H7 (cell line): ENCODE results near the genes KAT8, PRSS8, ZNF267 and NETO2.

- RAMPAGE, long total RNA, result no peak
Measured at GRCh38 chr16:31061009-31061665, 12.9 kb downstream of the ZNF668 start.

DNA sequence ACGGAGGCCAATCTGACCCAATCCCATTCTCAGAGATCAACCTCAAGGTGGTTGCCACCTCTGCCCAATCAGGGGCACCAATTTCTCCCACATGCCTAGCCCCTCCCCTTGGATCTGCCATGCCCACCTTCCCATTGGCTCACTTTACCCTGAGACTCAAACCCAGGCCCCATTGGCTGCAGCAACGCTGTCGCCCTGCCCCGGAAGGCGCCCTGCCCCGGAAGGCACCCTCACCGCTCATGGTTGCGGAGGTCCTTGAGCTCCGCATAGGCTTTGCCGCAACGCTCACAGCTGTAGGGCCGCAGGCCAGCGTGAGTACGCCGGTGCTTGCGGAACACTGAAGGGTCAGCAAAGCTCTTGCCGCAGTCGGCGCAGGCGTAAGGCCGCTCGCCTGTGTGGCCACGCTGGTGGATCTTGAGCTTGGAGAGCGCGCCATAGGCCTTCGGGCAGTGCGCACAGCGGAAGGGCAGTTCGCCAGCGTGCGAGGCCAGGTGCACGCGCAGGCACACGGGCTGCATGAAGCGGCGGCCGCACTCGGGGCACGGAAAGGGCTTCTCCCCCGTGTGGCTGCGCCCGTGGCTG lies 10.4 kb downstream of the ZNF668 start:
- RAMPAGE, long total RNA, result no peak

DNA sequence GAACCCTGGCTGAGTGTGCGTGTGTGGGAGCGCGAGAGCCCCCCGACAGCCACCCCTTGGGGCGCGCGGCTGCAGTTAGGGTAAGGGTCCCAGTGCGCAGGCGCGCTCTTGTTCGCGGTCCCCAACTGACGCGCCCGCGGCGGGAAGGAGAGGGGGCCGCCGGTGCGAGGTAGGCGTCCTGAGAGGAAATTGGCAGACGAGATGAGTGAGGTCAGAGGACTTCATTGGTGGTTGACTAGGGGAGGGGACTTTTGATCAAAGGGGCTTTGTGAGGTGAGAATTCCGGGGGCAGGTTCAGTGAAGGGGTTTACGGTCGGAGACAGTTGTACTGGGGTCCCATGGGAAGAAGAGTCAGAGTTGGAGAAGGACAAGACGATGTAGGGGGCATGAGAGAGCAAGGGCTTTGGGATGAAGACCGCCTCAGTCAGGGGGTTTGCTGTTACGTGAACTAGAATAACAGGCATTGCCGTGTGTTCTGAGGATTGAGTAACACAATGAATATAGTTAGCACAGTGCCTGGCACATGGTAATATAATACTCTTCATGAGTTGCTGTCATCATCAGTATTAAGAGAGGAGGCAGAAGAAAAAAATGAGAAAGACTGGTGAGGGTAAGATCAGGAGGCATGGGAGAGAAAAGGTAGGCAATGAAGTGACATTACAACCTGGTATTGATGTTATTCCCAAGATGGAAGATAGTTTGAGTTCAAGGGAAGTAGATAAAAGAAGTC lies 495 bp downstream of the ZNF646 start:
- RAMPAGE, long total RNA, result no peak

DNA sequence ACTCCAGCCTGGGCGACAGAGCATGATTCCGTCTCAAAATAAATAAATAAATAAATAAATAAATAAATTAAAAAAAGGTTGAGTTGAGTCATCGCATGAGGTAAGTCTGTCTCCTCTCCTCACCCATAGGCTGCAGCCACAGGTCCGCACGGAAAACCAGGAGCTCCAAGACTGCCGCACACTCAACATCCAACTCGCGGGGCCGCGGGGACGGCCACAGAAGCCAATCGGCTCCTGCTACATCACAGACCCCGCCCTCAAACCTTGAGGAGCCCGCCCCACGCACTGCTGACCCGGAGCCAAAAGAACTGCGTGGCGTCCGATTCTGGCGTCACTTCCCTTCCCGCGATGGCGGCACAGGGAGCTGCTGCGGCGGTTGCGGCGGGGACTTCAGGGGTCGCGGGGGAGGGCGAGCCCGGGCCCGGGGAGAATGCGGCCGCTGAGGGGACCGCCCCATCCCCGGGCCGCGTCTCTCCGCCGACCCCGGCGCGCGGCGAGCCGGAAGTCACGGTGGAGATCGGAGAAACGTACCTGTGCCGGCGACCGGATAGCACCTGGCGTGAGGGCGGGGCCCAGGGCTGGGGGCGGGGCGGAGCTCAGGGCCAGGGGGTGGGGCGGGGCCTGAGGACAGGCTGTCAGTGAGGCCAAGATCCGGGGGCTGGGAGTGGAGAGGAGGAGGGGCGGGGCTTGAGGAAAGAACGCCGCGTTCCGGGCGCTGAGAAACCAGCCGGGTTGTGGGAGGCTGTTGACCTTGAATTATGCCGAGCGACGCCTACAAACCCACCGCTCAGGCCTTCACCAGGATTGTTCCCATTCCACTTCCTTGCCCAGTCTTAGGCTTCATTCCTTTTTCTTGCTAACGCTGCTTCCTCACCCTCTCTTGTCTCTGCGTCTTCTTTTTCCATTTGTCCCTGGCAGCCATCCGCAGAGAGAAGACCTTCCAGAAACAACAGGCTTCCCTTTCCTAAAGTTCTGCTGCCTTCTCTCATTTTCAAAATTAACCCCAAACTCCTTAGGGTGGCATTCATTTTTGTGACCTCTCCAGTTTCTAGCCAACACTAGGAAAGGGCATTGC lies at the start of gene KAT8:
Gene KAT8, plus strand, starts transcription at position 331 of the 1,075 bp plus-strand sequence.
- RAMPAGE, long total RNA, result no peak

DNA sequence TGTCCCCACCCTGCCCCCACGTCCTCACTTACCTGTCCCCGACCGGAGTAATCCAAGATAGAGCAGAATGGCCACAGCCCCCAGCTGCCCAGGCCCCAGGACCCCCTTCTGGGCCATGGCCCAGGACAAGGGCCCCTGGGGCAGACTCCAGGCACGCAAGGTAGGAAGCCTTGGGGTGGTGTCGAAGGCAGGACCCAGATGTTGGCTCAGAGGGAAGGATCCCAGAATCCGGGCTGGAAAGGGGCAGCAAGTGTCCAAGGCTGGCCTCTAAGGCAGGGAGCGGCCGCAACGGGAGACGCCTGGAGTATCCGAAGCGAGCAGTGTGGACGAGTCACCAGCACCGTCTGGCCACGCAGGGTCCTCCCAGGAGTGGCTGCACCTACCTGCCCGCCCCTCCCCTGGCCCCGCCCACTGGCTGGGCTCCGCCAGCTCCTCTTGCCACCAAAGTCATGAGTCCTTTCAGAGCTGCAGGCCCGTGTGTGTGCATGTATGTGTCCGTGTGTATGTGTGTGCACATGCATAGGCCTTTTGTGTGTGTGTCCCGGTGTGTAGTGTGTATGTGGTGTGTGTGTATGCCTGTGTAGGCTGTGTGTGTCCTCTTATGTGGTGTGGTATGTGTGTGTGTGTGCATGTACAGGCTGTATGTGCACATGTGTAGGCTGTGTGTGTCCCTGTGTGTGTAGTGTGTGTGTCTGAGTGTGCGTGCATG lies at the start of gene PRSS8:
Gene PRSS8, minus strand, starts transcription at position 346 of the 709 bp plus-strand sequence.
- RAMPAGE, long total RNA, result start-site peak on the minus strand centred at position 360 of the sequence, 49 bp wide, 166 reads

- RAMPAGE, long total RNA, result no peak
Measured at GRCh38 chr16:31181982-31182502, 2.1 kb downstream of the FUS start.

- RAMPAGE, long total RNA, result no peak
Measured at GRCh38 chr16:31194405-31195571, 7.8 kb downstream of the PYCARD start.

- RAMPAGE, long total RNA, result no peak
Measured at GRCh38 chr16:31299781-31300071, 40.0 kb downstream of the ITGAM start.

DNA sequence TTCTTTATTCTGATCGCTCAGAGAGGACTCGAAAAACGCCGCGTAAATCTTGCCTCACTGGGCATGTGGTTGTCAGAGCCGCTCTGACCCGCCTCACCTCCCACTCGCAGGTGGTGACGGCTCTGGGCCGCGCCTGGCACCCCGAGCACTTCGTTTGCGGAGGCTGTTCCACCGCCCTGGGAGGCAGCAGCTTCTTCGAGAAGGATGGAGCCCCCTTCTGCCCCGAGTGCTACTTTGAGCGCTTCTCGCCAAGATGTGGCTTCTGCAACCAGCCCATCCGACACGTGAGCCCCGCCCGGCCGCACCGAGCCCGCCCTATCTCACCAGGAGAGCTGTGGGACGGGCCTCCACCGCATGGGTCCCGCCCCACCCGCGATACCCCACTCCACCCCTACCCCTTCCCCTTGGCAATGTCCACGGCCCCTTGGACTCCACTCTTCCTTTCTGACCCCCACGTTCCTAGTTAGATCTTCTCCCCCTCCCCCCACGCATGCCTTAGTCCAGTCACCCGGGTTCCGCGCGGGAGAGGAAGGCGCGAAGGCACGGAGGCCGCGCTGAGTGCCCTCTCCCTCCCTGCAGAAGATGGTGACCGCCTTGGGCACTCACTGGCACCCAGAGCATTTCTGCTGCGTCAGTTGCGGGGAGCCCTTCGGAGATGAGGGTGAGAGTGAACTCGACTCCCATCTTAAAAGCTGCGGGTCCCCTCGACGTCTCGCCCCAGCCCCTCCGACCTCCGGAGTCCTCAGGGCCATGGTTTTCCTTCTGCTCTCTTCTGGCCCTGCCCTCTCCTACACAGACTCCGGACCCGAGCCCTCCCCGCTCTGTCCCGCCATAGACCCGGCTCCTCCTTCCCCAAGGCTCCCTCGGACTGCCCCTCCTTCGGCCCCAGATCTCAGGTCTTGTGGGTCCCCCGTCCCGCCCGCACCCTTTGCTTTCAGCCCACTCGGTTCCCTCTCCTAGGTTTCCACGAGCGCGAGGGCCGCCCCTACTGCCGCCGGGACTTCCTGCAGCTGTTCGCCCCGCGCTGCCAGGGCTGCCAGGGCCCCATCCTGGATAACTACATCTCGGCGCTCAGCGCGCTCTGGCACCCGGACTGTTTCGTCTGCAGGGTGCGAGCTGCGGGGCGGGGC lies 4.3 kb downstream of the TGFB1I1 start:
- RAMPAGE, long total RNA, result no peak

GRCh38 chr16:31489177-31489788 lies 6.4 kb downstream of the SLC5A2 start:
- RAMPAGE, long total RNA, result no peak

GRCh38 chr16:31714576-31715429 lies 1.8 kb downstream of the KRBOX5 start:
- RAMPAGE, long total RNA, result no peak

DNA sequence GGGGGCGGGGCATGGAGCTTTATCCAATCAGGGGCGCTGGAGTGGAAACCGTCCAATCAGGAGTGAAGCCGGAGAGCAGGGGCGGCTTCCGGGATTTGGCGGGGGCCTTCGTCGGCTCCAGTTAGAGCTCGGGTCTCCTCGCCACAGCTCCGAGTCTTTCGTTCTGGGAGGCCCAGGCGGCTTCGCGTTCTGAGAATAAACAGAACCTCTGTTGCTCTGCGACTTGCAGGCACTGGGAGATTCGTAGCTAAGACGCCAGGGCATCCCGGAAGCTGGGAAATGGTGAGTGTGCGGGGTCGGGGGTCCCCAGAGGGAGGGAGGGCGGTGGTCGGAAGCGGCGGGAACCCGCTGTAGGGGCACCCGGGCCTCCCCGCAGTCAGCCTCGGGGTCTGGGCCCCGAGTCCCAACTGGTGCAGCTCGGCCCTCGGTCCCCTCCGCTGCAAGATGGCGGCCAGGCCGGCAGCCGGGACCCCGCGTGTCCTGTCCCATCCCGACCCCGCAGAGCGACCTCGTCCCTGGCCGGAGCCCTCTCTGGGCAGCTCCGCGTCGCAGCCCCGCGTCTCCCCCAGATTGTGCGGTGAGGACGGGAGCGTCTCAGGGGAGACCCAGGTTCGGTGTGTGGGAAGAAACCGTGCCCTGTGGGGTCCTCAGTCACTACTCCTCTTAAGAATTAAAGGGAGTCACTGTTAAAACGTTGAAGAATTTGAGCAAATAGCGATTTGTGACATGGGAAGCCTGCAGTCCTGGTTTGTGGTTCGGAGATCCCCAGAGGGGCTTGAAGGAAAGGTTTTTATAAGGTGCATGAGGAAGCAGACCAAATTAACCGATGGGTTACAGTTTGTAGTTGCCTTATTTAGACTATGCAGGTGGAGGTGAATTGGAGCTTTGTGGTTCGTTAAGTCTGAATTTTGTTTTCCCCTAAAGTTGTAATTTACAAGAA lies at the start of gene ZNF267:
Gene ZNF267, plus strand, starts transcription at position 120 of the 940 bp plus-strand sequence.
- RAMPAGE, long total RNA, result start-site peak on the plus strand centred at position 120 of the sequence, 24 bp wide, 35 reads

DNA sequence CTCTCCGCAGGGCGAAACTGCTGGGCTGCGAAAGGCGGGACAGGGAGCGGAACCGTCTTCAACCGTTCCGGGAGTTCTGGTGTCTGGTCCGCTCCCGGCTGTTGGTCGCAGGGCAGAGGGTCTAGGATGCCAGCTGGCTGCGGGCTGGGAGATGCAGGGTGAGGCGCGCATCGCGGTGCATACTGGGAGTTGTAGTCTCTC lies 138 bp downstream of the TP53TG3 start:
- RAMPAGE, long total RNA, result no peak

GRCh38 chr16:33706909-33707570 lies 247.6 kb downstream of the TP53TG3F start:
- RAMPAGE, long total RNA, result no peak

DNA sequence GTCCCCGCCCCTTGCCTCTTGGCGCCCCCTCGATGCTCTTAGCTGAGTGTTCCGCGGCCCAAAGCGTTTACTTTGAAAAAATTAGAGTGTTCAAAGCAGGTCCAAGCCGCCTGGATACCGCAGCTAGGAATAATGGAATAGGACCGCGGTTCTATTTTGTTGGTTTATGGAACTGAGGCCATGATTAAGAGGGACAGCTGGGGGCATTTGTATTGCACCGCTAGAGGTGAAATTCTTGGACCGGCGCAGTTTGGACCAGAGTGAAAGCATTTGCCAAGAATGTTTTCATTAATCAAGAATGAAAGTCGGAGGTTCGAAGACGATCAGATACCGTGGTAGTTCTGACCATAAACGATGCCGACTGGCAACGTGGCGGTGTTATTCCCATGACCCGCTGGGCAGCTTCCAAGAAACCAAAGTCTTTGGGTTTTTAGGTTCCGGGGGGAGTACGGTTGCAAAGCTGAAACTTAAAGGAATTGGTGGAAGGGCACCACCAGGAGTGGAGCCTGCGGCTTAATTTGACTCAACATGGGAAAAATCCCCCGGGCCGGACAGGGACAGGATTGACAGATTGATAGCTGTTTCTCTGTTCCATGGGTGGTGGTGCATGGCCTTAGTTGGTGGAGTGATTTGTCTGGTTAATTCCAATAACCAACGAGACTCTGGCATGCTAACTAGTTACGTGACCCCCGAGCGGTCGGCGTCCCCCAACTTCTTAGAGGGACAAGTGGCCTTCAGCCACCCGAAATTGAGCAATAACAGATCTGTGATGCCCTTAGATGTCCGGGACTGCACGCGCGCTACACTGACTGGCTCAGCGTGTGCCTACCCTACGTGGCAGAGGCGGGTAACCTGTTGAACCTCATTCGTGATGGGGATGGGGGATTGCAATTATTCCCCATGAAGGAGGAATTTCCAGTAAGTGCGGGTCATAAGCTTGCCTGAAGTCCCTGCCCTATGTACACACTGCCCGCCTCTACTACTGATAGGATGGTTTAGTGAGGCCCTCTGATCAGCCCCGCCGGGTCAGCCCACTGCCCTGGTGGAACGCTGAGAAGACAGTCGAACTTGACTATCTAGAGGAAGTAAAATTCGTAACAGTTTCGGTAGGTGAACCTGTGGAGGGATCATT lies 701.7 kb downstream of the TP53TG3F start:
- RAMPAGE, long total RNA, result no peak

GRCh38 chr16:35336641-35337125 lies 1877.3 kb downstream of the TP53TG3F start:
- RAMPAGE, long total RNA, result no peak

- RAMPAGE, long total RNA, result no peak
Measured at GRCh38 chr16:46732112-46732597, 16.0 kb downstream of the MYLK3 start.

DNA sequence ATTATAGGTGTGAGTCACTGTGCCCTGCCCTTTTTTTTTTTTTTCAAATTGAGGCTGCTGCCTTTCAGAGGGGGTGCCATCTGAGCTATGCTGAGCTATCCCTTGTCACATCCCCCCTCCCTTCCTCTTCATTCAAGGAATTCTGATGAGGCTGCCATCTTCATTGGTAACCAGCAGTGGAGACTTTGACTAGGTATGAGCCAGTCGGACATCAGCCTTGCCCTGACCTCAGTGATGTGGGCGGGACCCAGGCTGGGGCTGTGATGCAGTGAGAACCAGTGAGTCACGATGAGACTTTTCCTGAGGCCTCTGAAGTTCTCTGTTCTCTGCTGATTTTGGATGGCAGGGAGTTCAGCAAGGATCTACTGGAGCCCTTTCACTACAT lies 24.4 kb upstream of the GPT2 start:
- RAMPAGE, long total RNA, result no peak

GRCh38 chr16:46885688-46887073 lies 2.0 kb downstream of the GPT2 start:
- RAMPAGE, long total RNA, result no peak

DNA sequence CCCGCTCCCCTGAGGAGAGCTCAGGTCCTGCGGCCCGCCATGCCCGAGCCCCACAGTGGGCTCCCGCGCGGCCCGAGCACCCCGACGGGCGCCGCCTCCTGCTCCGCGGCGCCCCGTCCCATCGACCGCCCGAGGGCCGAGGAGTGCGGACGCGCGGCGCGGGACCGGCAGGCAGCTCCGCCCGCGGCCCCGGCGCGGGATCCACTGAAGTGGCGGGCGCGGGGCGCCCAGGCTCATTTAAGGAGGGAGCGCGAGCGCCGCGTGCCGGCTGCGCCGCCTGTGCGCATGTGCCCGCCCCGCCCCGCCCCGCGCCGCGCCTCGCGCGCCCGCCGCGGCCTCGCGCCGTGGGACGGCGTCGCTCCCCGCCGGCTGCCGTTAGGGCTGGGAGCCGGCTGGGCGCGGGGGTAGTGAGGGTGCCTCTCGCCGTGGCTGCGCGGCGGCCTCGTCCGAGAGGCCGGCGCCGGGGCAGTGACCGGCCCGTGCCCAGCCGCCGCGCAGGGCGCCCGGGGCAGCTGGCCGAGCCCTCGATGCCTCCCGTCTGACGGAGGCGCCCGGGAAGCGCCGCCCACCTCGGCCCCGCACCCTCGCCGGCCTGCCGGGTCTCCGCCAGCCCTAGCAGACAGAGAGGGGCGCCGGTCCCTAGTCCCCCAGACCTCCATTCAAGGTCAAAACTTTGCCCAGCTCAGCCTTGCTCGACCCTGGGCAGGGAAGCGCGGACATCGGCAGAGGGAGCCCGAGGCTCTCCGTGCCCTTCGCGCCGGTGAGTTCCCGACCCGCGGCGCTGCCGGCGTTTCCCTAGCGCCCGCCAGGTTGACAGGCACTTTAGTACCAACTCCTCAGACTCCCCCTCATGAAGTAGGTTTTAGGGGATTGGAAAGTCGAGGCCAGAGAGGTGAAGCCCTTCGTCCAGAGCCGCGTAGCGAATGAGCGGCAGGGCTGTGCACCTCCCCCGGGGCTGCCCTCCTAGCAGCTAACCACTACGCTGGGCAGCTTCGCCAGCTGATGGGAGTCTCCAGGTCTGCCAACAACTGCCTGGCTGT lies at the start of gene NETO2:
Gene NETO2, minus strand, starts transcription at position 211 of the 1,040 bp plus-strand sequence.
- RAMPAGE, long total RNA, result no peak